Mesenchymal stem cell of the bone marrow (primary cell): ENCODE measurements around the genes TMEM121B, CECR2, BID and DGCR6.

GRCh38 chr22:16661437-16662347 is 69.1 kb upstream of the CCT8L2 start:
- CAGE, long polyA plus RNA = no peak

- CAGE, long polyA plus RNA = no peak
Observed at GRCh38 chr22:16869706-16870087, 44.5 kb upstream of the XKR3 start.

GRCh38 chr22:17120714-17122080 is at the start of gene TMEM121B:
Gene TMEM121B (minus strand): TSS chr22:17121360.
- CAGE, long polyA plus RNA = no peak

DNA sequence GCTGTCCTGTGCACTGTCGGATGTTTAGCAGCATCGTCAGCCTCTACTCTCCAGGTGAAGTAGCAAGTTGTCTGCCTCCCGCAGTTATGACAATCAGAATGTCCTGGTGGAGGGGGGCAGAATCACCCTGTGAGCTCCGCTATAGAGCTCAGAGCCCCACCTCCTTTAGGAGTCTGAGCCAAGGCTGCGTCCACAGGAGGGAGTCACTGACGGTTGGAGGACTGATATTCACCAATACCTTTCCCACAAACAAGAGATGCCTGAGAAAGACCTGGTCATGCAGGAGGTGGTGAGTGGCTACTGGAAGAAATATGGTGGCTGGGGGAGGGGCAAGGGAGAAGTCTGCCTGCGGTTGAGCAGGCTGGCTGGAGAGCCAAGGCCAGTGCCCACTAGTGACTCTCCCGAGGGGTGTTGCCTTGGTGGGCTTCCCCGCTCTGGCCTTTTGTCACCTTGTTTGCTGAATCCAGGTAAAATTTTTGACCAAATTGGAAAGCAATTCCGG is 41.8 kb upstream of the ADA2 start:
- CAGE, long polyA plus RNA = no peak

DNA sequence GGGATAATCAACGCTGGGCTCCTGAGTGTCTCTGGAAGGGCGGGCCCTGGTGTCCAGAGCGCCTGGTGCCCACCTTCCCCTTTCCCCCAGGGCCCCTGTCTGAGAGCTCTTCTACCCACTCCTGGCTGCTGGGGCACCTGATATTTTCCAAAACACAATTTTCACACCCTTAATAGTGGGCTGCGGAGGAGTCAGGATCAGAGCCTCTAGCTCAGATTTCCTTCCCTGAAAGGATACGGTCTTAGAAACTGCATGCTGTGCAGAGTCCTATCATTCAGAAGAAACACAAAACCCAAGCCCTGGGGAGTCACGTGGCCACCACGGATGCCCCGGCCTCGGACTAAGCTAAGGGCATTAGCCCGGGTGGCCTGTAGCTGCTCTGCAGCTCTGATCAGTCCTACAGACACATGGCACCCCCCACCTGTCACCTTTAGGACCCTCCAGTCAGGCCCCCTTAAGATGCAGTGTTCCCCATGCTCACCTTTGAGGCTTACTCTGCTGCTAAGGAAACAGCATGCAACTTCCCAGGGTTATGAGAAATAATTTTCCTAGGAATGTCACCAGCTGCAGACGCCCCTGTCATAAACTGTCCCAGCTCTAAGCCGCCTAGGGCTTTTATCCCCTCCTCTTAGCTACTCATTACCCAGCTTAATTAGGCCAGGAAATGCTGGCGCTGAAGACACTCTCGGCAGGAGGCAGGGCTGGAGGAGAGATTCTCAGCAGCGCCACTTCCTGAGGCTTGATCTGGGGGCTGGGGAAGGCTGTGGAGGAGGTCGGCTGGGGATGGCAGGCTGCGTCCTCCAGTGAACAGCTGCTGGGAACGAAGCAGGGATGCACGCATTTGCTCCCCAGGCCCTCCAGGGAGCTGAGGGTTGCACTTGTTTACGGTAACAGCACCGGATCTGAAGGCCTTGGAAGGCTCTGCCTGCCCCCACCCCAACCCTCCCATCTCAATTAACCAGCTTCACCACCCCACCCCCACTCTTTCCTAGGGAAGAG is 47.1 kb upstream of the ADA2 start:
- CAGE, long polyA plus RNA = no peak

DNA sequence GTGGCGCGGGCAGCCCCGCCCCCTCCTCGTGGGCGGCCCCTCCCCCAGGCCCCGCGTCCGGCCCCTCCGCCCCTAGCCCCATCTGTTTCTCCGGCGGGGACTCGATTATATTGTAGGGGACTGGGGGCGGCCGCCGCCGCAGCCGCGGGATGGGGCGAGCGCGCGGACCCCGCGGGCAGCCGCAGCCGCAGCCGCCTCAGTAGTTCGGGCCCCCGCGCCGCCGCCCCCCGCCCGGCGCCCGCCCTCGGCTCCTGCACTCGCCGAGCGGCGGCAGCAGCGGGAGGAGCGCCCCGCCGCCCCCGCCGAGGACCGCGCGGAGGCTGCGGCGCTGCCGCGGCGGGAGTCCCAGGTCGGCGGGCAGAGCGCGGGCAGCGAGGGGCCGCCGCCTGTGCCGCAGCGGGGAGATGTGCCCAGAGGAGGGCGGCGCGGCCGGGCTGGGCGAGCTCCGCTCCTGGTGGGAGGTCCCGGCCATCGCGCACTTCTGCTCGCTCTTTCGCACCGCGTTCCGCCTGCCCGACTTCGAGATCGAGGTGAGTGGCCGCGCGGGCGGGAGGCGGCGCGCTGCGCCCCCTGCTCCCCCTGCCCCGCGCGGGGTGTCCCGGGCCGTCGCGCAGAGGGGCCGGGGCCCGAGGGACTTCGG is at the start of gene CECR2:
Gene CECR2 (plus strand): TSS at position 81 of the 640 bp plus-strand sequence.
- CAGE, long polyA plus RNA = no peak

DNA sequence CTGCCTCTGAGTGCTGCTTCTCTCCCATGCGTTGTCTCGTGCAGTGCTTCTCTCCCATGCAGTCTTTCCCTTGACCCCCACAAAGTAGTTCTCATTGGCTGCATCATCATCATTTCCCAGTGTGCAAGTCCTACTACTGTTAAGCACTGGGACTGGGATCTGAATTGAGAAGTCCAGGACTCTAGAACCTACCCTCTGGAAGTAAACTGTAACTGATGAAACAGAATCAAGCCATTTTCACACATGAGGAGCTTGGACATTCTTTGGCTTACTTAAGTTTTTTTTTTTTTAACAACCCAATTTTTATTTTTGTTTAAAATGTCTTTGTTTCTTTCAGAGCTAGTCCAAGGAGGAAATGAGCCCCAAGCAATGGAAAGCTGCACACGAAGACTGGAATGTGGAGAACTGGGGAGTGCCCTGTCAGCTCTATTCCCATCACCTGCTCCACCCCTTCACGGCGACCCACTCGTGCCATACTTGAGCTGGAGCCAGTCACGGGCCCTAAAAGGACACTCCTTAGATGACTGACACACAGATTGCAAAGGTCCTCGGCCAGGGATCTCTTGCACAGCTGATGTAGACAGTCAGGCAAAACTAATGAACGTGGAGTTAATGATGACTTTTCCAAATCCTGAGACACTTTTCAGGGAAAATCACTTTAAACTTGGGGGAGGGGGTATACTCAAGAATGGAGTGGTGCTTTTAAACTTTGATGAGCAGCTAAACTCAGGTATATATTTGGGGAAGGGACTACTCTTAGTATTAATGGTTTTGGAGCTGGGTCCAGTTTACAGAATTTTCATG is 10.6 kb upstream of the SLC25A18 start:
- CAGE, long polyA plus RNA = no peak

DNA sequence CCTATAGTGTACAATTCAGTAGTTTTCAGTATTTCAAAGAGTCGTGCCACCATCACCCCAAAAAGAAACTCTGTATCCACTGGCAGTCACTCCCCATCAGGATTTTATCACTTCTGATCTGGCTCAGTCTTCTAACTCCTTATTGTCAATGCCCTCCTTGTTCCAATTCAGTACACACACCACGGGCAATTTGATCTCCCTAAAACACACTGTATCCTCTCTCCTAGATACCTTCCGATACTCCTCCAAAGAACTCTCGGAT is 751 bp upstream of the BCL2L13 start:
- CAGE, long polyA plus RNA = no peak

DNA sequence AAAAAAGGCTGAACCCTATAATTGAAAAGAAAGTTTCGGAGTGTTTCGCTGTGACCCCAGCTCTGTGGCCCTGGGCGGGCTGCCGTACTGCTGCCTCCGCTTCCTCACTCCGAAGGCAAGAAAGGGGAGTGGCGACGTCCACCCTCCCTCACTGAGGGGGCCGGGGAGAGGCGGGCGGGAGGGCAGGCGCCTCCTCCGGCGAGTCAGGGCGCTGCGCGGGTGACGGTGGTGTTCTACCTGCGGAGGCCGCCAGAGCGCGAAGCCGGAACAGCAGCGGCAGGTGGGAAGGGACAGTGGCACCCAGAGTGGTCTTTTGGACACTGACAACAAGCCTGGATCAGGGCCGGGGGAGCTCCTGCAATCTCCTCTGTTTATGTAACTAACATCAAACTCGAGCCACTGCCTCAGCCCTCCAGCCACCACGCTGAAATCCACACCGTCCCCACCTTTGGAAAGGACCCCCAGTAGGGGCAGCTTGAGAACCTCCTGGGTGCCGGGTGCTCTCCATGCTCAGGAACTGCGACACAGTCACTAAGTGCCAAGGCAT is 25.6 kb downstream of the BID start:
- CAGE, long polyA plus RNA = no peak

- CAGE, long polyA plus RNA = no peak
Observed at GRCh38 chr22:17772835-17773620, 1.2 kb downstream of the BID start.

DNA sequence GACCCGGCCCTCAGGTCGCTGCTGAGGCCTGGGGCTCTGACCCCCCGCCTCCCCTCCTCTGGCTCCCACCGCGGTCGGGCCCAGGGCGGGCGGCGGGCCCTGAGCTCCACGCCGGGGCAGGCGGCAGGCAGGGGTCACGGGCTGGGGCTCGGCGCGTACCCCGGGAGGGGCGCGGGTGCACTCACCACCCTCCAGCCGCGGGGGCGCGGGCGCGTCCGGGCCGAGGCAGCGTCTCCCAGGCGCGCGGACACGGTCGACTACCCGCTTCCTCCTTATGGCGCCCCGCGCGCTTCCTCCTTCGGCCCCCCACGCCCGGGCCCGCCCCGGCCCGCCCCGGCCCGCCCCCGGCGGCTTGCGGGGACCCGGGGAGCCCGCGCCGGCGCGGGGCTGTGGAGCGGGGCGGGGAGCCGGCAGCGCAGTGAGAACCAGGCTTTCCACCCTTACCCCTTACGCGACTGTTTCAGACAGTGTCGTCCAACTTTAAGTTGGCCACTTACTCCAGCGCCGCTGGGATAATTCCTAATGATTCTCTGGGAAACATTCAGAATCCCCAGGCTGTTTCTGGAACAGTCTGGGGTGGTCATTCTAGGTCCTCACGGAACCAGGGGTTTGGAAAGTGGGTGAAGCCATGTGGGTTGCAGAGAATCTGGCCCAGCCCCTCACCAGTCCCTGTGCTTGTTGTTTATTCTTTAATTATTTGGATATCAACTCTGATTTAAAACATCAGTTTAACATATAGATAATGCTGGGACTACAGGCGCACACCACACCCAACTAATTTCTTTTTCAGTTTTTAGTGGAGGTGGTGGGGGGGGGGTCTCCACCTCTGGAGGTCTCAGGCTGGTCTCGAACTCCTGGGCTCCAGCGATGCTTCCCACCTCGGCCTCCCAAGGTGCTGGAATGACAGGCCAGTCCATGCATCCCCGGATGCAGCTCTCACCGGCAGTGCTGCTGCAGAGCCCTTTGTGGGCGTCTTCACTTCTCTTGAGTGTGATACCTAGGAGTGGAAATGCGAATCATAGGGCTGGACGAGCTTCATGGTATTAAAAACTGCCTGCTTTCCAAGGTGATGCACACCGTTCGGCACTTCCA is at the start of gene BID:
Gene BID (minus strand): TSS at position 274 of the 1,092 bp plus-strand sequence.
- CAGE, long polyA plus RNA = no peak

GRCh38 chr22:17795678-17795903 is 21.3 kb upstream of the BID start:
- CAGE, long polyA plus RNA = no peak

- CAGE, long polyA plus RNA = no peak
Observed at GRCh38 chr22:17845615-17846254, 71.5 kb upstream of the BID start.

DNA sequence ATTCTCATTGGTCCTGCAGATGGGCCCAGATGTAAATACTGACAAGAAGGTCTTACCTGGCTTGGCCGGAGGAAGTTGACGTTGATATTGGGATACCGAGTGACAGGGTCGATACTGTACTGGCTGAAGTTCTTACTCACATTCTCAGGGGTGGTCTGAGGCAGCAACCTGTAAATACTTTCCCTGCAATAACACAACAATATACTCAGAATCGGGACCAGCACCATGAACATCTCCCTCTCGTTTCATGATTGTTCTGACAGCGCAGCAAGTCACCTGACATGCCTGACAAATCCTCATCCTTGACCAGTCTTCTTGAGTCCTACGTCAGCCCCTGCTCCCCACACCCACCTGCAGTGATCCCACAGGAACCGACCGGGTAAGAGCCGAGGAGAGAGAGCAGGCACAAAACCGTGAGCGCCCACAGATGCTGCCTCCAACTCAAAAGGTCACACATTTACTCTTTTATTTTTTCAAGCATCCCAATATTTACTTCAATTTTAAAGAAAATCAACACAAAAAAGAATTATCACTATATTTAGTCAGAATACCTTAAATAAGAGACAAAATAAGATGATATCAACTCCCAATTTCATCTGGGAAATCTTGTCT is 121.1 kb upstream of the BID start:
- CAGE, long polyA plus RNA = no peak

GRCh38 chr22:17943477-17944243 is 80.7 kb downstream of the MICAL3 start:
- CAGE, long polyA plus RNA = no peak

DNA sequence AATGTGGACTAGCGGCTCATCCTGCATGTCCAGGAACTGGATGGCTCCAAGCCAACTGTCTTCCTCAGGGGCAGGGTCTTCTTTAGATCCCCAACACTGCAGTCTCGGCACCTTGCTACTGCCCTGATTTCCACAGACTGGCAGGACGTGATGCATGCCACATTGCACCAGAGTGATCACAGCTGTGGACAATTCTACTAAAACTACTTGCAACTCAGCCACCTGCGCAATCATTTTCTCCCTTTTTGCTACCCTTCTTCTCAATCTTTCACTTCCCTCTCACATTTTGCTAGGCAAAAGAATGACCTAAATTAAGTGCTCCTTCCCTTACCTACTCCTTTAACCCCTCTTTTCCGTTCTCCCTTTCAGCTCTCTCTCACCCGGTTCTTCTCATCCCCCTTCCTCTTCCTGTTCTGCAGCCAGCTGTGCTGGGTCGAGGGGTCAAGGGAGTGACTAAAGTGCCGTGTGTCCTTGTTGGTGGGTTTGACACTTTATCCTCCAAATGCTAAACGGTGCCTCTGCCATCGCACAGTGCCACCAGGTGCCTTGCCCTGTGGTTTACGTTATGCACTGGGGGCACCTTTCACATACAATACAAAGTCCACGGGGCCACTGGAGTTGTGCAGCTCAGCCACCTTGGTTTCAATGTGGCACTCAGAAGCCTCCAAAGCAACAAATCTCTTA is 11.5 kb upstream of the PEX26 start:
- CAGE, long polyA plus RNA = no peak

GRCh38 chr22:18094988-18095734 is 15.4 kb upstream of the TUBA8 start:
- CAGE, long polyA plus RNA = no peak

DNA sequence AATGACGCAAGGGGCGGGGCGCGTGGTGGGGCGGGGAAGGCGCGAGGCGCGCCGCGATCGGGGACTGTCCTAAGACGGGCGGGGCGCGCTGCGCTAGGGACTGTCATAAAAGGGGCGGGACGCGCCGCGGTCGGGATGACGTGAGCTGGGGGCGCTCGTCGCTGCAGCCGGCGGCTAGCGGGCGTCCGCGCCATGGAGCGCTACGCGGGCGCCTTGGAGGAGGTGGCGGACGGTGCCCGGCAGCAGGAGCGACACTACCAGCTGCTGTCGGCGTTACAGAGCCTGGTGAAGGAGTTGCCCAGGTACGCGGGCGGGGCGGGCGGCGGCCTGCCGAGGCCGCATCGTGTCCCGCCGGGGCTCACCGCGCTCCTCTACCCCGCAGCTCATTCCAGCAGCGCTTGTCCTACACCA is at the start of gene DGCR6:
Gene DGCR6 (plus strand): TSS at position 138 of the 411 bp plus-strand sequence.
- CAGE, long polyA plus RNA = no peak

GRCh38 chr22:18997689-18998693 is 61.9 kb upstream of the PRODH start:
- CAGE, long polyA plus RNA = no peak

DNA sequence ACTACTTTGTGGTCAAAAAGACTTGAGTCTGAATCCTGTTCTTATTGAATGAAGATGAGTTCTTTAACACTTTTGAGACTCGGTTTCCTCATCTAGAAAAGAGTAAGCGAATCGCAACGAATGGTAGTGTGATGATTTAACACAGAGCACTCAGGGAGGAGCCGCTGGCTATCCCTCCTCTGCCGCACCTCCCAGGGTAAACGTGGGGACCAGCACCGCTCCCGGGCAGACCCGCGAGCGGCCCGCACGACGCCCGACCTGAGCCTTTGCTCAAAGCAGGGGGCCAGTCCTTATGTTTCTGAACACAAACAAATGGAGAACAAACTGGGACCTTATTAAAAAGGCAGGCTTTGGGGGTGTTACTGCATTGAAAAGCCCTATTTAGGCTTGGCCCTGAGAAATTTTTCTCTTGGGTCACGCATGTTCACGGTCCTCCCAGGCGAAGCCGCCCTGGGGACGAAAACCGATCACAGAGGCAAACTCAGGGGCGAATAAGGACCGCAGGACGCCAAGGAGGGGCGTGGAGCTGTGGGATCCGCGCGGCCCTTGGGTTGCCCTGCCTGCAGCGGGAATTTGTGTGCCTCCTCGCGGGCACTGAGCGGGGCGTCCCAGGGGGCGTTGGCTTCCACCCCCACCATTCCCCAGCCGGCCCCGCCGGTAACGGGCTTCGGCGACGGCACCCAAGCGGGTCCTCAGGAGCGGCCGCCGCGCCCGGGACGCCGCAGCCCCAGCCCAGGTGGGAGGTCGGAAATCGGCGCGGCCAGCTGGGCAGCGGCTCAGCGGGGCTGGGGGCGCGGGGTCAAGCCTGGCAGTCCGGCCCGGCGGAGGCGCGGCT is 570 bp downstream of the CLTCL1 start:
- CAGE, long polyA plus RNA = no peak